ENCODE measurements around a stretch of chr13.

DNA sequence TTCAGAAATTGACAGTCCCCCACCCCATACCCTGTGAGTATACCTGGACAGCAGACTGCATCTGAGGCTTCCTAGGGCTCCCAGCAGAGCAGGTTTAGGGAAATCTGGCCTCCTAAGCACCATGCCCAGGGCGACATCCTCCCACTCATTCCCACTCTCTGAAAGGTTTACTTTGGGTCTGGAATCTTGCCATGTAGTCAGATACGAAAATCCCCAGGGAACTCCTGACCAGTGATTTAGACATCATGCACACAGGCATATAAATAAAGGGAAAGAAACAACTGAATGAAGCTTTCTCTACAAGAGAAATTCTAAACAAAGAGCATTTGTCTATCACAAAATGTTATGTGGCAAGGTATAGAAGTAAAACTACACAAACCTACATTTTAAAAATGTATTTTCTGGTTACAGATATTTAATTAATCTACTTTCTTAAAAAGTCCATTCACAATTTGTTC lies 795 bp upstream of the NALCN start:
- PRO-cap, 3 experiments = no peak in any of the 3 experiments
- RAMPAGE, long total RNA = no peak

DNA sequence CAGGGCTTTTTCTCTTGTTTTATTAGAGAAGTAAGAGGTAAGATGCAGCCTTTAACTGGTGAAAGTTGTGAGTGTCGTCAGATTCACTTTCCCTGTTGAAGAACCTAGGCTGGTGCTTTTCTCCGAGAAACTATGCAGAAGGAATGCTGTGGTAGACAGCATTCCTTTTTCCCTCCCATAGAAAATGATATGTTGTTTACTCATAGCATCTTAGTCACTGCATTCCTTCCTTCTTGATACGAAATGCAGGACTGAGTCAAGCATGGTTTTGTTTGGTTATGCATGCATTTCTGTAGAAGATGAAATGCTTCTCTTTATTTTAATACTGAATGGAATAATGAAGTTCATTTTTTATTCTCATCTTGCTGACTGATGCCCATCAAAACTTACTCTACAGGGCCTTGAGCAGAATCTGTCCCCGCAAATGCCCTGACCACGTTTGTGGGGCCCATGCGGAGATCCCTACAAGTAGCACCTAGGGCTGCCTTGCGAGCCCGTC lies 3.5 kb downstream of the ITGBL1 start:
- PRO-cap, 3 experiments = no peak in any of the 3 experiments
- RAMPAGE, long total RNA = no peak

DNA sequence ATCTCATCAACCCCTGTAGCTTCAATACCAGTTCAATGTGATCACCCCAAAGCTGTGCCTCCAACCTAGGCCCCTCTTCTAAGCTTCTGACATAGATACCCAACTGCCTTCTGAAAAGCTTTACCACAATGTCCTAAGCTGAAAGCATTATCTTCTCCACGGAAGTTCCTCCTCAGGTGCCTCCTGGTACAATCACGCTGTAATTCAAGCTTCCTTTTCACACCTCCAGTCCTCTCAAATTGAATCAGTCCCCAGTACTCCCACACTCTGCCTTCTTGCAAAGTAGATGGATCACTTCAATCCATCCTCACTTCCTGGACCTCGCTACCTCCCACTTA lies 243.5 kb upstream of the TPP2 start:
- PRO-cap, 3 experiments = no peak in any of the 3 experiments
- RAMPAGE, long total RNA = no peak

DNA sequence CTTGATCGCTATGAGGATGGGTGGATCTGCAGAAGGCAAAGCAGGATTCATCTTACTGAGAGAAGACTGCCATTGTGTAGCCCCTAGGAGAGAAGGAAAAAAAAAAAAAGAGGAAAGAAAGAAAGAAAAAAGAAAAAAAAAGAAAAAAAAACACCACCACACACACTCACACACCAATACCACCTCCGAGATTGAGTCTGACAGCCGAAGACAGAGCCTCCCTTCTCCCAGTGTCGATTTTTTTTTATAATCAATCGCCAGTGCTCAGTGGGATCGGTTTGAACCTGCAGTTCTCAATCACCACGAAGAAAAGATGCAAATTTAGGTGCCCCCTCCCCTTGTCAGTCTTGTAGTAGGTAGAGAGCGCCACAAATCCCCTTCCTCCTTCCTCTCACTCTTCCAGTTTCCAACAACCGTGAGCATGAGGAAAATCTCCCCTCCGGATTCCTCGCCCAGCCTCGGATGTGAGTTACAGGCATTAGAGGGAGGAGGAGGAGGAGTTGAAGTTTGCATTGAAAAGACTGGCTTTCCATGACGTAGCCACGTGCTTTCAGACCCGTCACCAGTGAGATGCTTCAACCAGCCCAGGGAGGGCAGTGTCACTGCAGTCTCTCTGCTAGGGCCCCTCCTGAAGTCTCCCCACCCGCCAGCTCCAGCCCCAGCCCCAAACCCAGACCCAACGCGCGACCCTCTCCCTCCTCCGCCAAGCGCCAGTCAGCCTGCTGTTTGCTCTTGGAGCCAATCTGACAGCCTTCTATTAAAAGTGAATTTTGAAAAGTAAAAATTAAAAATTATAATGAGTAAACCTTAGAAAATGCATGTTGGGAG lies 194.6 kb upstream of the TPP2 start:
- PRO-cap, 3 experiments = peak in 2 of 3 experiments; most common plus-strand start position 188 of the sequence (in 1); most common minus-strand start position 411 of the sequence (in 1)
- RAMPAGE, long total RNA = no peak

GRCh38 chr13:102595862-102596660 lies 725 bp upstream of the TPP2 start:
- PRO-cap, 3 experiments = peak in 1 of 3 experiments; most common plus-strand start chr13:102596288 (in 1)
- RAMPAGE, long total RNA = no peak

DNA sequence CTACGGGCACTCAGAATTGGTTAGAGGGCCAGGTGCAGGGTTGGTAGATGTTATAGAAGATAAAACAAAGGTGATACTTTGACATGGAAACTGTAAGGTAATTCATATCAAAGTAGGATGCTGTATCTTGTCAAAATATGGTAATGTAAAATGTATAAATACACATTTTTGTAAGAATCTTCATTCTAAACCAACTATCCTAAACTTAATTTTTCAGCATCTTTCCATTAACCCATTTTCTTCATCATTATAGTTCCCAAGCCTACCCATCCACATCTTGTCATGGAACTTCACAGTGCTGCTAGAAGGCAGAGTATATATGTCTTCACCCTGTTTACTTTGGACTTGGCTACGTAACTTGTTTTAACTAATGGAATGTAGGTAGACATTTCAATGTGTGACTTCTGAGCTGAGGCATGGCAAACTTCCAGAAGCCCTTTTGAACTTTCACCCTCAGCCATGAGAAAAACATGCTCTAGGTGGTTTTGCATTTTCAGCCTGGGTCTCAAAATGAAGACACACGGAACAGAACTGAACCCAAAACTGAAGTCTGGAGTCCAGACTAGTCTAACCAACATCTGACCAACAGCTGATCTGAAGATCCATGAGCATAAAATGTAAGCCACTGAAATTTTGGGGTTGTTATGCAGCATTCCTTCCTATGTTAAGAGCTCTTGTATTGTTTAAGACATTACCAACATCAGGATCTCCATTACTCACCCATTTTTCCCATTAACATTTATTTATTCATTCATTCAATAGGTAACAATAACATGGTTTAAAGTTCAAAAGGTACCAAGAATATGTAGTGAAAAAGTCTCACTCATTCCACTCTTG lies 3.1 kb downstream of the TEX30 start:
- PRO-cap, 3 experiments = no peak in any of the 3 experiments
- RAMPAGE, long total RNA = no peak

DNA sequence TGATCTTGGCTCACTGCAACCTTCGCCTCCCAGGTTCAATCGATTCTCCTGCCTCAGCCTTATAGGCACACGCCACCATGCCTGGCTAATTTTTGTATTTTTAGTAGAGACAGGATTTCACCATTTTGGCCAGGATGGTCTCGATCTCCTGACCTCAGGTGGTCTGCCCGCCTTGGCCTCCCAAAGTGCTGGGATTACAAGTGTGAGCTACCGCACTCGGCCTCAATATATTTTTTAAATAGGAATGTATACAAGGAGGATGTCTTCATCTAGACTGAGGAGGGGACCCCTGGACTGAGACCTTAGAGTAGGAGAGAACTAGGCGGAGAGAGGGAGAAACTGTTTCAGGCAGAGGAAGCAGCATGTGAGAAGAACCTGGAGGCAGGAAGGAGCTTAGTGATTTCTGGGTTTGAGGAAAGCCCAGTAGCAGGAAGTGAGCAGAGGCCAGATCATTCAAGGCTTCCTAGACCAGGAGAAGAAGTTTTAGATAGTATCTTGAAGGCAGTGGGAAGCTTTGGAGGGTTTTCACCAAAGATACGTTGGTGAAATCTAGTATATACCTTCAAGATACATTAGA lies 4.3 kb downstream of the ERCC5 start:
- PRO-cap, 3 experiments = no peak in any of the 3 experiments
- RAMPAGE, long total RNA = no peak

DNA sequence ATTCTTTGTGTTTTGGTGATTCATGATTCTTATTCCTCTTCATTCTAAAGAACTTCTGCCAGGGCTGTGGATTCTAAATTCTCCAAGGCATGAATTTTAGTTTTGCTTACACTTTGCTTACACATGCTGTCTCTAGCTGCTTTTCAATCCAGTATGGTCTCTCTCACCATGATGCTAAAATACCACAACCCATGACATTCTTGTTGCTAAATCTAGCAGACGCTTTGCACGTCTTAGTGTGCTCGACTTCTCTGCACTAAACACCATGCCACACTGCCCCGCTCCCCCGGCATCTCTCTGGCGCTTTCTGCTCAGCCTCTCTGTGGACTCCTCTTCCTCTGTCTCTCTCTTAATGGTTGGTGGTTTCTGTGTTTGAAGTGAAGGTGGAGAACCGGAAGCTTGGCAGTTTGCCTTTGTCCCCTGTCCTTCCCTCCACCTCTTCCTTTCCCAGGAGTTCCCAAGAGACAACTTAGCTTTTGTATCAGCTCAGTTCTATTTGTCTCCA lies 8.8 kb downstream of the ERCC5 start:
- PRO-cap, 3 experiments = no peak in any of the 3 experiments
- RAMPAGE, long total RNA = no peak

DNA sequence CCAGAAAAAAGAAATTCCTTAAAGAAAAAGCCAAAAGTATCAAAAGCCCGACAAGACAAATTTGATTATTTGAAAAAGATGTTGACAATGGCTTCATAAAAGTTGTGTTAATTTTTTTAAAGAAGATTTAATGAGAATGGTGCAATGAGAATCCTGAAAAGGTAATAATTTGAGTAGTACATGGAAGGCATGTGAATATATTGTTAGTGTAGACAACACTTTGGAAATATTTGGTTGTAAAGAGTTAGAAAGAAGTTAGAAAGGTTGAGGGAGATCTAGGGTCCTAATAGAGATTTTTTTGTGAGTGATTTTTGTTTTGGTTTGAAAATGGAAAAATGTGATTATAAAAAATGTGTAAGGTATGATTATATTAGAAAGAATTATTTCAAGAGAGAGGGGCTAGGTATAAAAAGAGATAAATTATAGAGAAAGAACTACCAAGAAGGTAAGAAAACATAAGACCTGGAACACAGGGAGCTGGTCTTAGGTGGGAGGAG lies 643.3 kb upstream of the DAOA start:
- PRO-cap, 3 experiments = no peak in any of the 3 experiments
- RAMPAGE, long total RNA = no peak

GRCh38 chr13:106481904-106482464 lies 53.5 kb downstream of the EFNB2 start:
- PRO-cap, 3 experiments = no peak in any of the 3 experiments
- RAMPAGE, long total RNA = no peak

DNA sequence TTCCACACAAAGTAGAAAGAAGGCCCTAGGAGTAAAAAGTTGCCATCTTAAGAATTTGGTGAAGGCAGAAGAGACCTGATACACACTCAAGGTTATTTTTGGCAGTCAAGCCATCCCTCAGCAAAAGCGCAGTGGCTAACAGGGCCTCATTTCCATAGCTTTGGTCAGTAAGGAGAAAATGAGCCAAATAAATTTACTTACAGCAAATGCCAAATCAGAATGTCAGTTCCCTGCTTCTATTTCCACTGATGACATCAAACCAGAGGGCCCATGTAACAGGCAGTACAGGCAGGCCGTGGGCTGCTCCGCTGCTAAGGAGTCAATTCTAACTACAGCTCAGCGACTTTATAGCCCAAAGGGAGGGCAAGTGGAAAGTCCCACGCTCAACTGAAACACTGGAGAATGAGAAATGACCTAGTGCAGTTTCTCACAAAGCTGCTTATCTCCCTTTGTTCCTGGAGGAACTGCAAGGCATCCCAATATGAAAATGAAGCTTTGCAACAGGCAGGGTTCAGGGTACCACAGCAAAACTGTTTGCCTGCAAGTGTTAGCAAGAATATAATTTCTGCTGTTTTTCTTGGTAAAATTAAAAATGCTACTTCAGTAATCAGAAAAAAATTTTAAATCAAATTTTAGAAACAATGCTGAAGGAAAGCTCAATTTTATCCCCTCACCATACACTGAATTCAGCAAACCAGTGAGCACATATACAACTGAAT lies 6.1 kb downstream of the ARGLU1 start:
- PRO-cap, 3 experiments = no peak in any of the 3 experiments
- RAMPAGE, long total RNA = no peak

DNA sequence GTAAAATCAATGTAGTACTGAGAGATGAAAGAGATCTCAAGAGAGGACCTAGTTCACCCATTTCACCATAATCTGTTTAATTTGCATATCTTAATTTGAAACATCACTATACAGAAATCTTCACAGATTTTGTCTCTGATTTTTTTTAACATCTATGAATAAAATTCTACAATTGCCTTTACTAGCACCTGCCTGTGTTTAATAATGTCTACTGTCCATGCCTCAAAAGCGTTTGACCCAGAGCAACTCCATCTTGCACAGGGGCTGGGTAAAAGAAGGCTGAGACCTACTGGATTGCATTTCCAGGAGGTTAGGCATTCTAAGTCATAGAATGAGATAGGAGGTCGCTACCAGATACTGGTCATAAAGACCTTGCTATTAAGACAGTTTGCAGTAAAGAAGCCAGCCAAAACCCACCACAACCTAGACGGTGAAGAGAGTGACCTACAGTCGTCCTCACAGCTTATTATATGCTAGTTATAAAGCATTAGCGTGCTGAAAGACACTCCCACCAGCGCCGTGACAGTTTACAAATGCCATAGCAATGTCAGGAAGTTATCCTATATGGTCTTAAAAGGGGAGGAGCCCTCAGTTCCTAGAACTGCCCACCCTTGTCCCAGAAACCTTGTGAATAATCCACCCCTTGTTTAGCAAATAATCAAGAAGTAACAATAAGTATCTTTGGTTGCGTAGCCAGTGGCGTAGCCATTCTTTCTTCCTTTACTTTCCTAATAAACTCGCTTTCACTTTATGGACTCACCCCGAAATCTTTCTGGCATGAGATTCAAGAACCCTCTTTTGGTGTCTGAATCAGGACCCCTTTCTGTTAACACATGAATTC lies 227.7 kb upstream of the ARGLU1 start:
- PRO-cap, 3 experiments = no peak in any of the 3 experiments
- RAMPAGE, long total RNA = no peak

- PRO-cap, 3 experiments = peak in 1 of 3 experiments; most common plus-strand start chr13:107866256 (in 1)
- RAMPAGE, long total RNA = no peak
These were observed 1.5 kb downstream of the NALF1 start for GRCh38 chr13:107865437-107866580.

DNA sequence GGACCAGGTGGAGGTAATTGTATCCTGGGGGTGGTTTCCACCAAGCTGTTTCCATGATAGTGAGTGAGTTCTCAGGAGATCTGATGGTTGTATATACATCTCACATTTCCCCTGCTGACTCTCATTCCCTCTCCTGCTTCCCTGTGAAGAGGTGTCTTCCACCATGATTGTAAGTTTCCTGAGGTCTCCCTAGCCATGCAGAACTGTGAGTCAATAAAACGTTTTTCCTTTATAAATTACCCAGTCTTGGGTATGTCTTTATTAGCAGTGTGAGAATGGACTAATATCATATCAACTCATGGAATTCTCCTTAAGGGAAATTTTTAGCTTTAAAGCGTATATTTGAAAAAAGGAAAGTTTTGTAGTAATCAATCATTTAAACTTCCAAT lies 45.5 kb upstream of the NALF1 start:
- PRO-cap, 3 experiments = no peak in any of the 3 experiments
- RAMPAGE, long total RNA = no peak

- PRO-cap, 3 experiments = no peak in any of the 3 experiments
- RAMPAGE, long total RNA = no peak
These were observed 91.6 kb downstream of the IRS2 start for GRCh38 chr13:109694796-109695223.

DNA sequence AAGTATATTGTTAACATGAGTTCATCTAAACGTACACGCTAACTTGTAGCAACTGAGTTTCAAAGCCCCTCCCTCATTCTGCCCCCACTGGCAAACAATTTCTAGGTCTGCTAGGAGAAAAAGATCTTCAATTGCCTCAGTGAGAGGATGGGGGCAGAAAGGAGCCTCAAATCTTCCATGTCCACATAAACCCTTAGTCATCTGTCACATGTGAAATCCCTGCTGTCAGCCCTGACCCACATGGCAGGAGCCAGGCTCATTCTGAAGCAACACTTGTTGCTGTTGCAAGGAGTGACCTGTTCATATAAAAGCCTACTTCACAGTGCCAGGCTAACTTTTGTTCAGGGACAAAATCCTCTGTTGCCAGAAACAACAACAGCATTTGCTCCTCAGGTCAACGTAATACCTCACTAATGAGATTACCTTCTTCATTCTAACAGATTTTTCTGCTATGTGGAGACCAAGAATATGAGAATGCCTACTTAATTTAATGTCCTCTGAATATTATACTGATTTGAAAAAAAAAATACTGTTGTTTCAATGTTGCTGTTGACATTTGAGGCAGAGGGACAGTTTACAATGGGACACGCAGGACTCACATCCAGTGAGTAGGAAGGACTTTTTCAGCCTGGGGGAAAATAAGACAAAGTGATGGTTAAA lies 70.4 kb downstream of the IRS2 start:
- PRO-cap, 3 experiments = no peak in any of the 3 experiments
- RAMPAGE, long total RNA = no peak

GRCh38 chr13:109770536-109770949 lies 15.8 kb downstream of the IRS2 start:
- PRO-cap, 3 experiments = no peak in any of the 3 experiments
- RAMPAGE, long total RNA = no peak

DNA sequence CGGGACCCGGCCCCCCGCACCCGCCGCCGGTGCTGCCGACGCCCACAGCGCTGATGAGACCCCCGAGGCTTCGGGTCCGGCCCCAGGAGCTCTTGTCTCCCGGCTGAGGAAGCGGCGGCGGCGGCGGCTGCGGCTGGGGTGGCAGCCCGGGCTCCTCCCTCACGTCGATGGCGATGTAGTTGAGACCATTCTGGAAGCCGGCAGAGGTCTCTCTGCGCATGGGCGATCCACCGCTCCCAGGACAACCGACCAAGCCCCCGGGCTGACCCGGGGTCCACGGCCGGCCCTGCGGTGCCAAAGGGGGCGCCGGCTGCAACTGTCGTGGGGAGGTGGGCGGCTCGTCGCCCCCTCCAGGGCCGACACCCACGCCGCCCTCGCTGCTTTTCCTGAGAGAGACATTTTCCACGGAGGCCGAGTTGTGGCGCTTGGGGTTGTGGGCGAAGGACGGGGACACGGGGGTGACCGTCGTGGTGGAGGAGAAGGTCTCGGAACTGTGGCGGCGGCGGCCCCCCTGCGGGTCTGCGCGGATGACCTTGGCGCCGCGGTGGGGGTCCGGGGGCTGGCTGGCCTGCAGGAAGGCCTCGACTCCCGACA lies 4.2 kb downstream of the IRS2 start:
- PRO-cap, 3 experiments = no peak in any of the 3 experiments
- RAMPAGE, long total RNA = no peak

GRCh38 chr13:109788919-109789239 lies 2.5 kb upstream of the IRS2 start:
- PRO-cap, 3 experiments = no peak in any of the 3 experiments
- RAMPAGE, long total RNA = no peak

DNA sequence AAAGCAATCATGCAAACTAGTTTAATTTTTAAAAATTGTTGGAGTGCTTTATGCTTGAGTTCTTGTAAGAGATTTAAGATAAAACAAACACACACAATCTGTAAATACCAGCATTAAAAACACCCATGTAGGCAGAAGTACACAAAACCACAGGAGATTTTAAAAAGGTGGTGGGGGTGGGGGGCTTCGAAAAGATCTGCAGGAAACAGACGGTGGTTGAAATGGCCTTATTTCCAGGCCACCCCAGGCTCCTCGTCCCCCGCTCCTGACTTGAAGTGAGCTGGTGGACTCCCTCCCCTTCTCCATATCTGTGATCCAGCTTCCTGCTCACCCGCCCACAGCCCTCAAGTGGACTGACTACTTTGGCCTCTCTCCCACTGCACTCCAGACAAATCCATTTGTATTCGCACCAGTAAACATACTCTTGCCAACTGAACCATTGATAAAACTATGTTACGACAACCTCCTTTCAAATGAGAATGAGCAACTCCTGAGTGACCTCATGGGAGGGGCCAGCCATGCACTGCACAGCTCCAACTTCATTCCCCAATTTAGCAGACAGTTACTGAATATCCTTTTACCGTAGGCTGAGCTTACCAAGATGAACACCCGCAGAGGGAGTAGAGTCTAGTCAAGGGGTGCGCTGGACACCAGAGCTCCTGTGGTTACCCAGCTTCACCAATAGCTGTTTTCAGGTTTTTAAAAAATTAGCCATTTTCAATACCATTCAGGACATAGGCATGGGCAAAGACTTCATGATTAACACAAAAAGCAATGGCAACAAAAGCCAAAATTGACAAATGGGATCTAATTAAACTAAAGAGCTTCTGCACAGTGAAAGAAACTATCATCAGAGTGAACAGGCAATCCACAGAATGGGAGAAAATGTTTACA lies 259.4 kb downstream of the COL4A1 start:
- PRO-cap, 3 experiments = no peak in any of the 3 experiments
- RAMPAGE, long total RNA = no peak